Esophagus muscularis mucosa (tissue), 4 donors: ENCODE measurements around the gene PRSS21.

DNA sequence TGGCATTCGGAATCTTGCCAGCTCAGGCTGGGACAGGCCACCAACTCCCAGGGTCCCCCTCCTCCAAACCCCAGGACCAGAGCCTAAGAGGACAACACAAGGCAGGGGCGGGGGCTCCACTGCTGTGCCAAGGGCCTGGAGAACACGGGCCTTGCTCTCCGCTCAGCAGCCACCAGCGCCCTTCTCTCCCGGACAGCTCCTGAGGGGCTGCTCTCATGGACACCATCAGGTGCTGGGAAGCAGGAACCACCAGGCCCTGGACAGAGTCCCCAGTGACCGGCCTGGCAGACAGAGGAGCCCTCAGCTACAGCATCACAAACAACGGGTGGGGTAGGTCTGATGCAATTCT is 2.0 kb downstream of the PKD1 start:
- PRO-cap = unidirectional peak, minus-strand start at position 274 of the sequence
- RAMPAGE, long total RNA, 4 experiments = no peak in any of the 4 experiments

DNA sequence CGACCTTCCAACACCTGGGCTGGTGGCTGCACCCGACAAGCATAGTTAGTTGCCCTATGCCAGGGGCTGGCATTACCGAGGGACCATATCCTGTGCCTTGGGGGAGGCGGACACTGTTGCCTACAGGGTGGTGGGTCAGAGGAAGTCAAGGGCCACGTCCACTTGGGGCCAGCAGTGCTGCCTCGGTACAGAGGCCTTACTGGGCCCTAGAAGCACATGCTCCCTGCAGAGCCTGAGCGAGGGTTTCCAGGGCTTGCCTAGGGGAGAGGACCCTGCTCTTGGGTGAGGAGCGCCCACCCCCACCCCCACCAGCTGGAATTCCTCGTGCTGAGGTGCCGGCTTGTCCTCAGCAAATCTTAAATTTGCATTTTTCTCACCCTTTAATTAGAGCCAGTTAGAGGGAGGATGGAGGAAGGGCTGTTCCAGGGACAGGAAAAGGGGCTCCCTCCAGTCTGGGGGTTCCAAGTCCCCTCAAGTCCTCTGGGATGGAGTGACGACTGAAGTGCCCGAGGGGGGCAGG is 1.8 kb downstream of the RAB26 start:
- PRO-cap = no peak
- RAMPAGE, long total RNA, 4 experiments = no peak in any of the 4 experiments

DNA sequence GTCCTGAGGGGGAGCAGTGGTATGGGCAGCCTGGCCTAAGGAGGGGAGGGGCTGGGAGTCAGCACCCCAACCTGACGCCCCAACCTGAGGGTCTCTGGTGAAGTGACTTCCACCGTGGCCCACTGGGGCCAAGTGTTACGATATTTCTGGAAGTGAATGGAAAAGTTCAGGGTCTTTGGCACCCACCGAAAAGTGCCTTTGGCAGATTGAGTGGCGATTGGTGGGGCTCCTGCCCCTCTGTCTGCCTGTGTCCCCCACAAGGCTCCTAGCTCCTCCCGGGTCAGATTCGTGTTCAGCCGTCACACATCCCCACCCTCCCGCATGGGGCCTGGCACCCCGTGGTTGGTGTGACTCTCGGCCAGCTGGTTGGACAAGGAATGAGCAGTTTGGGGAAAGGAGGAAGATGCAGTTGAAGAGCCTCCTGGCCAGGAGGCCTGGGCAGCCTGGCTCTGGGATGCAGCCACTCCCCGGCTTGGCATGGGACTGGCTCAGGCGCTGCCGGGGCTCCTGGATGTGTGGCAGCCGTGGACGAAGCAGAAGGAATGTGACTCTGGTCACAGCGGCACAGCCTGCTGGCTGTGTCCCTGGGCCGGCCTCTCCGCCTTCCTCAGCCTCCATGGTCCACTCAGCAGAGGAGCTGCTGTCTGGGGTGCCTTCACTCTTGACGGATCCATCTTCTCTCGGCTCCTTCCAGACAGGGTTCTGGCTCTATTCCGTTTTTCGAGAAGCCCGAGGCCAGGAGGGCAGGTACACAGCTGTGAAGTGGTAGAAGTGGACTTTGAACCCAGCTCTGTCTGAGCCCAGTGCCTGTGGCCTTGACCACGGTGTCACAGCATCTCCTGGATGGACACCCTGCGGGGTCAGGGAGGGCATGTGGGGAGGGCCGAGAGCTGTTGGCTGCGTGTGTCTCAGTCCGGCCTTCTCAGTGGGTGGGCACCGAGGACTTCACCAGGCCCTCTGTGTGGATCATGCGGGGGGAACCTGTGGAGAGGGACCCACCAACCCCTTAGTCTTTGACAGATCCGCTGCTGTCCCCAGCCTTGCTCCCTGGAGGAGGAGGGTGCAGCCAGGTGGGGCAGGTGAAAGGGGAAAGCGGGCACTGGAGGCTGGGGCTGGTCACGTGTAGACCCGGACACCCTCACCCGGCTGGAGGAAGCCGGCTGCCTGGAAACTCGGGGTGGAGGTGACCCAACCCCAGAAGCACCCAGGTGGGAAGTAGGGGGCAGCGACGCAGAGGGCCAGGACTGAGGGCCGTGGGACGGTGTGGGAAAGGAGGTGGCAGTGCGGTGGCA is 2.1 kb downstream of the TRAF7 start:
- PRO-cap = bidirectional peak, plus-strand start at position 412 of the sequence, minus-strand start at position 294 of the sequence; unidirectional peak, minus-strand start at position 485 of the sequence
- RAMPAGE, long total RNA, 4 experiments = no peak in any of the 4 experiments

DNA sequence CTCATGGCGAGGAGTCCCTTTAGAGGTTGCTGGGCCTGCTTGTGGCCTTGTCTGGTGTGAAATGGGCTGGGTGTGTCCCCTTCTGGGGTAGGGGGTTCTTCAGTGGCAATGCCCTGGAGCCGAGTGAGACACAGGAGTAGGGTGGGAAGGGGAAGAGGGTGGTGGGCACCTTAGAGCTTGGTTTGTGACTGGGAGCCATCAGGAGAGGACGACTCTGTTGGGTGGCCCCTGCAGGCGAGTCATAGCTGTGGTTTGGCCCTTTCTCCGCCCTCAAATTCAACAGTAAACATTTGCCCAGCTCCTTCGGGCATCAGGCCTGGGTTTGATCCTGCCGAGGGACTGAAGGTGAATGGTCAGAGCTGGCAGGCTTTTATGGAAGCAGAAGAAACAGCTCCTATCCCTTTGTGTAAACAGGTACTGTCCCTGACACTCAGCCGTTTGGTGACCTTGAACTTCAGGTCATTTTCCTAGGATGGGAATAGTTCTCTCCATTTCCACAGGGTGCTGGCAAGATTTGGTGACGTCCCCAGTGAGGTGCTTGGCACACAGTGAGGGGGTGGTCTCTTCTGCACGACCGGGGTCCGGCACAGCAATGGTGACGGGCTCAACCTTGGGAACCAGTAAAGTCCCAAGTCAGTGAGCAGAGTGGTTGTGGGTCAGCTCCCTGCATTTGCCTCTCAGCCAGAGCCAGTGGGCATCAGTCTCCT is 3.0 kb downstream of the E4F1 start:
- PRO-cap = no peak
- RAMPAGE, long total RNA, 4 experiments = no peak in any of the 4 experiments

GRCh38 chr16:2233566-2234048 is 2.6 kb upstream of the DNASE1L2 start:
- PRO-cap = no peak
- RAMPAGE, long total RNA, 4 experiments = no peak in any of the 4 experiments

DNA sequence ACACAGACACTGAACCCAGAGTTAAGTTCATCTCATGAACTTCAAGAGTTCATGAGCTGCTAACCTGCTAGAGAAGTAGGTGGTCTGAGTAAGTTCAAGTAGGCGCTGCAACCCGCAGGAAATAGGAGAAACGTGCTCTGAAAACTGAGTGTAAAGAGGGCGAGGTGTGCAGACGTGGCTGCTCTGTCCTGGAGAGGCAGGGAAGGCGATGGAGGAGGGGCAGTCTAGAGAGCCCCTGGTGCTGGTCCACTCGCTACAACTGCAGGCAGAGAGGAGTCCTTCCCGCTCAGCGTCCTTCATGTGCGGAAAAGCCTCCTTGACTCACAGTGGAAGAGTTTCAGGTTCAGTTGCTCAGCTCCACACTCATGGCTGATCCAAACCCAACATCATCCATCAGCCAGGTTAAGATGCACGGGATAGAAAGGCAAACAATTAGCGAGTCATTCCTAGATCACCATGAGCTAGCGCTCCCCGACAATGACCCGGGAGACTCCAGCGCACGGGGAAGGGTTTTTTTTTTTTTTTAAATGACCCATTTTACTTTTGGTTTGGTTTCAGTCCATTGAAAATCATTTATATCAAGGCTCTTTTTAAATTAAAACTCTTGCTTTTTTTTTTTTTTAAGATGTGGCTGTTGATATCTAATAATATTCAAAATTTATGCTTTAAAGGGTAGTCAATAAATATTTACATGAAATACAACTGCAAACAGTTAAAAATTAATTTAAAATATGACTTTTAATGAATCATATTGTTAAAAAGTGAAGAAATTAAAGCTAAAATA is 11.9 kb downstream of the ABCA3 start:
- PRO-cap = no peak
- RAMPAGE, long total RNA, 4 experiments = no peak in any of the 4 experiments

DNA sequence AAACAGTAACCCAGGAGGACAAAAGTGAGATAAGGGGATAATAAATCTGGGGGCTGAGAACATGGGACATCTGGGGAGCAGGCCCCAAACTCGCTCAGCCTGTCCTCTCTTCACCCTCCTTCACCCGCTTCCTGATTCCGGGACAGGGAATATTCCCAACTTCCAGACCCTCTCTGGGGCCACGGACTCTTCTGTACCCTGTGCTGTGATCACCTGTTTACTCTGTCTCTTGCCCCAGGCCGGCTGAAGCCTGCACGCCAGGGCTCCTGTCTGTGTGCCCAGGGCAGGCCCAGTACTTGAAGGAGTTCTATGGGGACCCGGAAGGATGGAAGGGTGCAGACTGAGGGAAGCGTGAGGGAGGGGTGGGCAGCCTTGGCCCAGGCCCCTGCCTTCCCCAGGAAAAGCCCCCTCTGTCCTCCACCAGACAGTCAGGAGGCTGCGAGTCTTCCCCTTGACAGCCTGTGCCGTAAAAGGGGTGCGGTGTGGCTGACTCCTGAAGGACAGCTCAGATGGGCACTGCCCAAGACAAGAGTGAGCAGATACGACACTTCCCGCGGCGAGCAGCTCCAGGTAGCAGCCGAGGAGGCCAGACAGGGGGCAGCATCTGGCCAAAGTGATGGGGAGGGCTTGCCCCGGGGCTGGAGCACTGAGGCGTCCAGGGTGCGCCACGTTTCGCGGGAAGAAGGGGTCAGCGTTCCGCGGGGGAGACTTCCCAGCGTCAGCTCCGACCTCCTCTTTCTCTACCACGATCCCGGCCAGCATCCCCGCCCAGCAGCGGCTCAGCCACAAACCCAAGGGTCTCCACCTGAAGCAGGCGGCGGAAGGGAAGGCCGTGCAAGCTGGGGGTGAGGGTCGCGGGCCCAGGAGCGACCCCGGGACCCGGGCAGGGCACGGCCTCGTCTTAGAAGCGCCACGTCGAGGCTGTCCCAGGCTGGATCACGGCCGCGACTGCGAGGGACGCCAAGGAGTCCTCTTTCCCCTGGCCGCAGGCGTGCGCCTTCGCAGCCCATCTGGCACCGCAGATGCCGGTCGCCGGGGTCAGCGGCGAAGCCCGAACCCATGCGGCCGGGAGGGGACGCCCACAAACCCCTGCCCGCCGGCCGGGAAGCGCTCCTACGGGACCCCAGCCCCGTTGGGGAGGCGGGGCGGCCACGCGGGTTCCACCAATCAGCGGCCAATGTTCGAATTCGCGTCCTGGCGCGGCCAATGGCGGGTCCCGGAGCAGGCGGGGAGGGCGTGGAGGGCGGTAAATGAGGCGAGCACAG is 781 bp upstream of the CCNF start:
- PRO-cap = unidirectional peak, plus-strand start at position 517 of the sequence; unidirectional peak, minus-strand start at position 950 of the sequence; unidirectional peak, minus-strand start at position 1,012 of the sequence; bidirectional peak, plus-strand start outside the sequence, minus-strand start at position 1,109 of the sequence
- RAMPAGE, long total RNA, 4 experiments = start-site peak on the minus strand in 1 of 4 experiments, centred at position 1,110 of the sequence, 5 reads per replicate

DNA sequence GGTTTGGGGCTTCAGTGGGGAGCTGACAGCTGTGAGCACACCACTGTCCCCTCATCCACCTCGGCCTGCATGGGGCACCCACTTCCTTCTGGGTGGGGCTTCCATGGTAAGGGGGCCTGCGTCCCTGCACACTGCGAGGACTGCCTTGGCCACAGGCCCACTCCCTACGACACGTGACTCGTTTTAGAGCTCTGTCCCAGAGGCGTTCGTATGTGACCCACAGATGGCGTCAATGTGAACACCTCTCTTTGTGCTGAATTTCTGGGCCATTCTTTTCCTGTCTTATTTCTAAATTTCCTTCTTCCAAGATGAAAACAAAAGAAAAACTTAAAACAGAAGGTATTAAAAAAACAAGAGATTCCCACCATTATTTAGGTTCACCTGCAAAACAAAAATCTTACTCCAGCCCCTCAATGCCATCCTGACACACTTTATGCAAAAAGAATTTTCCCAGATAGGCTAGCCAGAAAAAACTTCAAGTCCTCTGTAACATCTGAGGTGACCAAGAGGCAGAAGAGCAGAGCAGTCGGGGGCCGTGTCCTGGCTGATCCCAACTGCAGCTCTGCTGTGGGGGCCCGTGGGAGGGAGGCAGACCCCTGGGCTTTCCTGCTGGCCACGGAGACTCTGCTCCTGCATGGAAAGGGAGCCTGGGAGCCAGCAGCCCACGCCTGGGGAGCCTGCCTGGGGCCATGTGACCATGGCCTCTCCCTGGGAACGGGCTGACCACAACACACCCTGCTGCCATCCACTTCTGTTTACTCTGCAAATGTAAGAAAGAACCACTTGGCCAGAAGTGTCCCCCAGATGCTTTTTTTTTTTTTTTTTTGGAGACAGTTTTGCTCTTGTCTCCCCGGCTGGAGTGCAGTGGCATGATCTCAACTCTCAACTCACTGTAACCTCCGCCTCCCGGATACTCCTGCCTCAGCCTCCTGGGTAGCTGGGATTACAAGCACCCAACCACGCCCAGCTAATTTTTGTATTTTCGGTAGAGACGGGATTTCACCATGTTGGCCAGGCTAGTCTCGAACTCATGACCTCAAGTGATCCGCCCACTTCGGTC is 2.1 kb upstream of the TEDC2 start:
- PRO-cap = no peak
- RAMPAGE, long total RNA, 4 experiments = no peak in any of the 4 experiments

DNA sequence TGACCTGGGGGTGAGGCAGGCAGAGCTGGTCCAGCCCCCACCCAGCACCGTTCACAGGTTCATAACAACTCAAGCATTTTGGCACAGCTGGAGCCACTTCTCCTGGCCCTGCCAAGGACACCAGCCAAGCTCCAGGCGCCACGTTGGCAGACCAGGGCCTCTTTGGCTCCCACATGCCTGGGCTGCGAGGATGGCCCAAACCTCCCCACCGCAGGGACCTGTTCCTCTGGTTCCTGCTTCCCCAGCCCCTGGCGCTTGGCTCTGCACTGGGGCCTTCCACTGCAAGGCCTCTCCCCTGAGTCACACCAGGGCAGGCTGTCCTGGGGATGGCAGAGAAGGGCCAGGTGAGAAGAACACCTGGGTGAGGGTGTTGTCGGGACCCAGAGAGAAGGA is 14.9 kb upstream of the ATP6V0C start:
- PRO-cap = no peak
- RAMPAGE, long total RNA, 4 experiments = no peak in any of the 4 experiments

GRCh38 chr16:2533425-2533890 is 2.2 kb upstream of the CEMP1 start:
- PRO-cap = no peak
- RAMPAGE, long total RNA, 4 experiments = no peak in any of the 4 experiments

DNA sequence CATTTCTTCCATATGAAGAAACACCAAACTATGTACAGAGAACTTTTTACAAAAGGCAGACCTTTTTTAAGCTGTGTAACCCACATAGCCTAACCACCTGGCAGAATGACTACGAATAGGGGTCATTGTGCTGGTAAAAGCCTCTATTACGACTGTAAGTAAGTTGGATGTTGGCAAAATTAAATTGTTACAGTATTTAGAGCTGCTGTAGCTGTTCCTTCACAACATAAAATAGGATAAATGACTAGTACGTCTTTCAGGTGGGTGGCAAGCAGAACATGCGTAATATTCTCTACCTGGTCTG is 64.6 kb downstream of the PDPK1 start:
- PRO-cap = no peak
- RAMPAGE, long total RNA, 4 experiments = no peak in any of the 4 experiments

DNA sequence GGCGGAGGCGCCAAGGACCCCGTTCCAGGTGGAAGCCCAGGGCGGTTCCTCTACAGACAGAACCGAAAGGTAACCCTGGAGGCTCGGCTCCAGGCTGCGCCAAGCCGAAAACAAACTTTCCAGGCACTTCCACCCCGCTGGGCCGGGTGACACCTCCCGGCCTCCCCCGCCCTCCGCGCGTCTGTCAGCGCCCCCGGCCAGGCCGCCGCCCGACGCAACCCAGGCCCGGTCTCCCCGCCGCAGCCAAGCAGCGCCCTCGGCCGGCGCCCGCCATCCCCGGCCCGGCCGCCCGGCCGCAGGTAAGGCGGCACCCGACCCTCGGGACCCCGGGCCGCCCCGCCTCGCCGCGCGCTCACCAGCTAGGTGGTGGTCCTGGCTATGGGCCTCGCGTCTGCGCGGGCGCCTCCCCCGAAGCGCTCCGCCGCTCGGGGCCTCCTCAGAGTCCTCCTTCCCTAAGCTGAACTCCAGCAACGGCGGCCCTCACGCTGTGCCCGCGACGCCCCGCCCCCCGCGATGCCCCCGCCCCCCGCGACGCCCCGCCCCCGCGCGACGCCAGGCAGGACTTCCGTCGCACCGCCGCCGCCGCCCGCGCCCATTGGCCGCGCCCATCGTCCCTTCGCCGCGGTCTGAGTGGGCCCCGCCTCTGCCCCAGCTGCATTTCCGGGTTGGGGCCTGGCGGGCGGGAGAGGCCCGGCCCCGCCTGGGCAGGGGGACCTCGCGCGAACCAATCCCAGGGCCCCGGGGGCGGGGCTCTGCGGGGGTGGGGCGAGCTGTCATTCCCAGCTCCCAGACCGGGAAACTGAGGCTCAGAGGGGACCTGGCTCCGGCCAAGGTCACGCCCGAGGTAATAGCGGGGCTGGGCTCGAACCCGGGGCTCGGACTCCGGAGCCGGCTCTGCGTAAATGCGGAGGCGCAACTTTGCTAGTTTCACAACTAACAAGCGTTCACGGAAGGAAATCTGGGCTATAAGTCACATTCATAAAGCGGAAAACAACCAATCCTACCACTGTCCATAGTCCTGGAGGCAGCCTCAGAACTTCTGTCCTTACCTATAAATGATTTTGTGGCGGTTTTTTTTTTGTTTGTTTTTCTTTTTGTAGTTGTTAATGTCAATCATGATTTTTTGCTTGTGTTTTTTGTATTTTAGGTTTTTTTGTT is 9.0 kb upstream of the KCTD5 start:
- PRO-cap = bidirectional peak, plus-strand start at position 809 of the sequence, minus-strand start at position 515 of the sequence; unidirectional peak, plus-strand start at position 997 of the sequence
- RAMPAGE, long total RNA, 4 experiments = start-site peak on the minus strand in 4 of 4 experiments, centred at positions 462 to 478 of the sequence, 85 to 135 reads per replicate

- PRO-cap = no peak
- RAMPAGE, long total RNA, 4 experiments = no peak in any of the 4 experiments
Observed at GRCh38 chr16:2720437-2720570, 280 bp upstream of the PRSS27 start.

DNA sequence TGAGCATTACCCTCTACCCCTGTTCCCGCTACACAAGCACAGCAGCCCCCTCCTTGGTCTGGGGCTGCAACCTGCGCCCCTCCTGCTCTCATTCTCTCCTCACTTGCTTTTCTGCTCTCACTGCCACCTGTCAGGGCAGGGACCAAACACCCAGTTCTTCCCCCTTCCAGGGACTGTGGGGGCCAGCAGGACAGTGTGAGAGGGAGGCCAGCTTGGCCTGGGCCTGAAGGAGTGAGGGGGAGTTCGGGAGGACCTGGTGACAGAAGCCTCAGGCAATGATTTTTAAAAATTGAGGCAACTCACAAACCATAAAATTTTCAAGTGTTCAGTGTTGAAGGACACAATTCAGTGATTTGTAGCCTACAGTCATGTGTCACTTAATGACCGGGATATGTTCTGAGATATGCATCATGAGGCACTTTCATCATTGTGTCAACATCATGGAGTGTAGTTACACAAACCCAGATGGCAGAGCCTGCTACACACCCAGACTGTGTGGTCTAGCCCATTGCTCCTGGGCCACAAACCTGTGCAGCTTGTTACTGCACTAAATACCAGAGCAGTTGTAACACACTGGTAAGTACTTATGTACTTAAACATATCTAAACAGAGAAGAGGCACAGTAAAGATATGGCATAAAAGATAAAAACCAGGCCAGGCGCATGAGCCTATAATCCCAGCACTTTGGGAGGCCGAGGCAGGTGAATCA is 1.5 kb downstream of the PRSS41 start:
- PRO-cap = no peak
- RAMPAGE, long total RNA, 4 experiments = no peak in any of the 4 experiments

DNA sequence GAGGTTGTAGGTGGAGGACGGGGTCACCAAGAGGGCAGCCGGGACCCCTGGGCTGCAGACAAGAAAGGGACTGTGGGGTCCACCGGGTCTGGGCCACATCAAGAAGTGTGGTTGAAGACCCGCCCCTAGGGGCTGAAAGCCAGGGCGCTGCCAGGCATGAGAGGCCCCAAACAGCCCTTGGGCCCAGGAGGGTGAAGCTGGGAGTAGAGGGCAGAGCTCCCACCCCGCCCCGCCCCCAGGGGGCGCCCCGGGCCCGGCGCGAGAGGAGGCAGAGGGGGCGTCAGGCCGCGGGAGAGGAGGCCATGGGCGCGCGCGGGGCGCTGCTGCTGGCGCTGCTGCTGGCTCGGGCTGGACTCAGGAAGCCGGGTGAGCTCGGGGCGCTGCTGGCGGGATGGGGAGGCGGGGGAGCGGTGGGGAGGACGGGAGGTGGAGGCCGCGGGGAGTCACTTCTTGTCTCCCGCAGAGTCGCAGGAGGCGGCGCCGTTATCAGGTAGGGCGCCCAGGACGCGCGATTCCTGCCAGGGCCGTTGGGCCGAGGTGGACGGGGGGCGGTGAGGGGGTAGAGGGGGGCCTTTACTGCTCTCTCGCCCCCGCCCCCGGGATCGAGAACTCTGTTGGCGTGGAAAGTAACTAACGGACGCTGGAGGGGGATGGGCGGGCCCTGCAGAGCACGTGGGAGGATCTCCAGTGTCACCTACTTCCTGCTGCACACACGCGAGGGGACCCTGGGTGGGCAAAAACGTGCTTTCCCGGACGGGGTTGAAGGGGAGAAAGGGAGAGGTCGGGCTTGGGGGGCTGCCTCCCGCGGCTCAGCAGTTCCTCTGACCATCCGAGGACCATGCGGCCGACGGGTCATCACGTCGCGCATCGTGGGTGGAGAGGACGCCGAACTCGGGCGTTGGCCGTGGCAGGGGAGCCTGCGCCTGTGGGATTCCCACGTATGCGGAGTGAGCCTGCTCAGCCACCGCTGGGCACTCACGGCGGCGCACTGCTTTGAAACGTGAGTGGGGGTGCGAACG is at the start of gene PRSS21:
Gene PRSS21 (plus strand): TSS at position 271 of the 1,019 bp plus-strand sequence.
- PRO-cap = no peak
- RAMPAGE, long total RNA, 4 experiments = no peak in any of the 4 experiments

GRCh38 chr16:2912288-2913162 is 794 bp downstream of the FLYWCH1 start:
- PRO-cap = unidirectional peak, minus-strand start at chr16:2912417; unidirectional peak, minus-strand start at chr16:2912641
- RAMPAGE, long total RNA, 4 experiments = no peak in any of the 4 experiments

GRCh38 chr16:2926808-2927553 is 15.2 kb downstream of the FLYWCH1 start:
- PRO-cap = no peak
- RAMPAGE, long total RNA, 4 experiments = no peak in any of the 4 experiments

- PRO-cap = no peak
- RAMPAGE, long total RNA, 4 experiments = no peak in any of the 4 experiments
Observed at GRCh38 chr16:2967345-2967818, 1.8 kb upstream of the PAQR4 start.

DNA sequence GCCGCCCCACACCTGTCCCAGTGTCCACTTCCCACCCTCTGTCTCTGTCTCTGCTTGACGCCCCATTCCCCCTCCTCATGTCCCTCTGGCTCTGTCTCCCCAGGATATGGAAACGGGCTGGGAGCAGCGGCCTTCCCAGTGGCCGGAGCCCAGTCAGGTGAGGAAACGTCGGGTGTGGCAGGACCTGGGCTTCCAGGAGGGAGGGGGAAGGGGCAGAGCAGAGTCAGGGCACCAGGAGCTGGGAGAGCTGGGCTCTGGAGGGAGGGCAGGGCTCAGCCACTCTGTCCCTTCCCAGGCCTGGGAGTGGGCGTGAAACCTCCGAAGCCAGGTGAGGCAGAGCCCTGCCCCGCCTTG is 10.7 kb upstream of the PKMYT1 start:
- PRO-cap = no peak
- RAMPAGE, long total RNA, 4 experiments = no peak in any of the 4 experiments

GRCh38 chr16:3008042-3008484 is 4.7 kb upstream of the CLDN9 start:
- PRO-cap = no peak
- RAMPAGE, long total RNA, 4 experiments = no peak in any of the 4 experiments